Thoracic aorta (tissue), 1 donor: Measurements from ENCODE around the gene MORN5.

- RAMPAGE, long total RNA: no peak
These were observed 1.6 kb downstream of the GSN start for GRCh38 chr9:121269371-121270221.

DNA sequence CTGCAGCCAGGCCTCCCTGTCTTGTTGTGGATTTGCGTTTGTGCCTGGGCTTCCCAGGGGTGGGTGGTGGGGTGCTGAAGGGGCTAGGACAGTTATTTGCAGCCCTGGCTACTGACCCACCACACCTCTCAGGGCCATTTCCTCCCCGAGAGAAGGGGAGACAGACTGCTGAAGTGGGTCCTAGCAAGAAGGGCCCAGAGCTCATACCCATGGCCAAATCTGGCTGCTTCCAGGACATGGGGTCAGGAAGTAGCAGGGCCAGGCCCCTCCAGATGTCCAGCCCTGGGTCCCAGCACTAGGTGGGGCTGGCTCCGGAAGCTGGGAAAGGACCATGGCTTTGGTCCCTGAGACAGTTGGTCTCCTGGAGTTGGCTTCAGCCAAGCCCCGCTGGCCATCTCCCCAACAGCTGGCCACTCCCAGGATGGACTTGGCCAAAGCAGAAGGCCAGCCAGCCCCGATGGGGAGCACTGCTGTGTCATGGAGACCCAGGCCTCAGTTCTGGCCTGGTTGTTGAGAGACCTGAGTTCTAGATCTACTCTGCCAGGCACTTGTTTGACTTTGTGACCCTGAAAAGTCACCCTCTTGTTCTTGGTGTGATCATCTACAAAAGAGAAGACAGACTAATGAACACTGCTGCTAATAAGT is 26.4 kb downstream of the GSN start:
- RAMPAGE, long total RNA: no peak

GRCh38 chr9:121316861-121317288 is 48.9 kb downstream of the GSN start:
- RAMPAGE, long total RNA: start-site peak on the plus strand at chr9:121317084-121317119, 308 reads; start-site peak on the plus strand at chr9:121317175-121317179, 171 reads

DNA sequence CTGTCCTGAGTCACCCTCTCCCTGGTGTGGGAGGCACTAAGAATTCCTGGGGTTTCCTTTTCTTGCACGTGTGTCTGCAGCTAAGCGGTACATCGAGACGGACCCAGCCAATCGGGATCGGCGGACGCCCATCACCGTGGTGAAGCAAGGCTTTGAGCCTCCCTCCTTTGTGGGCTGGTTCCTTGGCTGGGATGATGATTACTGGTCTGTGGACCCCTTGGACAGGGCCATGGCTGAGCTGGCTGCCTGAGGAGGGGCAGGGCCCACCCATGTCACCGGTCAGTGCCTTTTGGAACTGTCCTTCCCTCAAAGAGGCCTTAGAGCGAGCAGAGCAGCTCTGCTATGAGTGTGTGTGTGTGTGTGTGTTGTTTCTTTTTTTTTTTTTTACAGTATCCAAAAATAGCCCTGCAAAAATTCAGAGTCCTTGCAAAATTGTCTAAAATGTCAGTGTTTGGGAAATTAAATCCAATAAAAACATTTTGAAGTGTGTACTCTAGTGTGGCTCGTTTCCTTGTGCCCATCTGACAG is 37.6 kb downstream of the STOM start:
- RAMPAGE, long total RNA: start-site peak on the plus strand centred at position 150 of the sequence, 119 bp wide, 610 reads

DNA sequence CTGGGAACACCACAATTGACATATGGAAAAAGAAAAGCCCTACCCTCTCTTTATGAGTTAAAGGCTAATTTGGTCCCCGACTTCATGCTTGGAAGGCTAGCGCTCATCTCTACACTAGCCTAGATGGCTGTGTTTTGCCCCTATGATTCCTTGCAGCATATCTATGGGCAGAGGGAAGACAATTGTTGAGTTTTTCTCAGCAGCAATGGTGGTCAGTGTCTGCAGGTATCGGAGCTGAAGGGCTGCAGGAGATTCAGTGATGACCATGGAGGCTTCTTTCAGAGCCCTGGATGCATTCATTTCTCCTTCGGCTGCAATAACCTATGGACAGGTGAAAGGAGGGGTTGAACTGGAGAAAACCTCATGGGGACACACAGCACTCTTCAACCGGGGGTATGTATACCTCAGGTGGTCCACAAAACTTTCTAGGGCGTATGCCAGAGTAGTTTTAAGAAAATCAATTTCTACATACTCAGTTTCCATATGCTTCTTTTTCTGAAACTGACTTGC is 28.9 kb downstream of the STOM start:
- RAMPAGE, long total RNA: no peak

- RAMPAGE, long total RNA: no peak
These were observed 16.4 kb downstream of the STOM start for GRCh38 chr9:121353553-121354063.

- RAMPAGE, long total RNA: no peak
These were observed 10.3 kb downstream of the STOM start for GRCh38 chr9:121359689-121360168.

DNA sequence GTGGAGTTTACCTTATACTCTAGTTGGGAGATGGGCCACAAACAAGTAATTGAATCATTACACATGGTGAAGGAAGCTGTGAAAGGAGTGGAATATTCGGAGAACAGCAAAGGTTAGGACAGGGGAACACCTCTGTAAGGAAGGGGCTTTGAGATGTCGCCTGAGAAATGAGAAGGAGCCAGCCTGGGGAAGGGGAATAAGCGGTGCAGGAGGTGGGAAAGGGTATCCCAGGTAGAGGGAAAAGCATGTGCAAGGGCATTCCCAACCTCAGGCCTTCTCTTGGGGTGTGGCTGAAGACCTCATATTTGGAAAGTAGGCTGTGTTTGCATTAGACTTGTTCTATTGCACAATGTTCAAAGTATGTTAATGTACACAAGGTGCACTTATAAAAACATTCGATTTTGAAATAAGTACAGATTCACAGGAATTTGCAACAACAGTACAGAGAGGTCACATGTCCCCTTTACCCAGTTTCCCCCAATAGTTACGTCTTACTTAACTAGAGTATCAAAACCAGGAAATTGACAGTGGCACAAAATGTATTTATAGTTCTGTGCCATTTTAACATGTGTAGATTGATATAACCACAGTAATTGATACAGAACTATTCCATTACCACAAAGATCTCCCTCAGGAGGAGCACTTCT is 2.4 kb upstream of the STOM start:
- RAMPAGE, long total RNA: no peak

GRCh38 chr9:121568364-121568724 is 68.7 kb upstream of the GGTA1 start:
- RAMPAGE, long total RNA: no peak

- RAMPAGE, long total RNA: no peak
These were observed 1.9 kb upstream of the DAB2IP start for GRCh38 chr9:121649300-121650084.

- RAMPAGE, long total RNA: no peak
These were observed 49.6 kb downstream of the DAB2IP start for GRCh38 chr9:121700700-121701672.

- RAMPAGE, long total RNA: no peak
These were observed 72.6 kb downstream of the DAB2IP start for GRCh38 chr9:121723934-121724550.

DNA sequence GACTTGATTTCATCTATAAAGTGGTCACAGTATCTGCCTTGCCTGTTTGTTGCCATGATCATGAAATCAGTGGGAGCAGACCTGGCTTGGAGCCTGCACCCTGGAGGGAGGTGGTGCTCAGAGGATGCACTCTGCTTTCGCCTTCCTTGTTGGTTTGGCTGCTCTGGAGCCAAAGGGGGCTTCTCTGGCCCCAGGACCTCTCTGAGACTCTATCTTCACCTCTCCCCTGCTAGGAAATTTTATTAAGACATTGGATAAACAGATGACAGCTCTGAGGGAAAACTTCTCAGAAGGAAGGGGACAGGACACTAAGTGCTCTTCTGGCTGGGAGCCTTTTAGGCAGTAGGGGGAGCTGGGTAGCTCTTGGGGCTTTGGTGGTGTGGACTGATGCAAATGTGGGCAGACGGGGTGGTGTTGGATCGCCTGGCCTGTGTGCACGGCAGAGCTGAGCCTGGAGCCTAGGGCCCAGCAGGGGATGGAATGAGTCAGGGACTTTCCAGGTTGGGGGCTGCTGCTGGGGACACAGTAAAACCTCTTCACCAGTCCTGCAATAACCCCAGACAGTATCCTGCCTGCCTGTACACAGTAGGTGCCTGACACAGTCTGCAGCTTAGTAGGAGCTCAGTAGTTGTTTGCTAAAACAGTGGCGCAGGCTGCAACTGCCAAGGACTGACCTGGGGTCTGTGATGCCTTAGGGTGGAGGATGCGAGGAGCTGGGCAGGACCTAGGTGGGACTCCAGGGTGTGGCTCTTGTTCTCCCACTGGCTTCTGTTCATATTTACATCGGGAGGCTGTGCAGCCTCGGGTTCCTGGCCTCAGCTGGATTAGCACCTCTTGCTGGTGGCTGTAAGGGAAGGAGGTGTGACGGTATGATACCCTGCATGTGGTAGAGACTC is 83.7 kb downstream of the DAB2IP start:
- RAMPAGE, long total RNA: no peak

GRCh38 chr9:121821926-121822671 is 170.7 kb downstream of the DAB2IP start:
- RAMPAGE, long total RNA: no peak

DNA sequence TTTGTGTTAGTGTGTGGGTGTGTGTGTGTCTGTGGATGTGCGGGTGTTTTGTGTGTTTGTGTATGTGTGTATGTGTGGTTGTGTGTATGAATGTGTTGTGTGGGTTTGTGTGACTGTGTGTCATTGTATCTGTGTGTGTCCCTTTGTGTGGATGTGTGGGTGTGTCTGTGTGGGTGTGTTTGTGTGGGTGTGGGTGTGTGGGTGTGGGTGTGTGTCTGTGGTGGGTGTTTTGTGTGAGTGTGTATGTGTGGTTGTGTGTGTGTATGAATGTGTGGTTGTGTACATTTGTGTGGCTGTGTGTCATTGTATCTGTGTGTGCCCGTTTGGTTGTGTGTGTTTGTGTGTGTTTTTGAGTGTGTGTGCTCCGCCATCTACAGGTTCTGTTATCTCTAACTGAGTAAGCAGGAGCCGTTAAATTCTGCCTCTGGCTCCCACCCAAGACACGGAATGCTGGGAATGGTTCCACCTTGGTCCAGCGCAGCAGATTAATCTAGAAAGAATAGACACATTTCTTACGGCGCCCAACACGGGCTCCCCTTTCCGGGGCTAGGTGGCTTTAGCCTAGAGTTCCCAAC is 197.3 kb downstream of the TTLL11 start:
- RAMPAGE, long total RNA: start-site peak on the minus strand centred at position 302 of the sequence, 135 bp wide, 8 reads

GRCh38 chr9:121945015-121945225 is 148.2 kb downstream of the TTLL11 start:
- RAMPAGE, long total RNA: no peak

- RAMPAGE, long total RNA: no peak
These were observed 146.7 kb downstream of the TTLL11 start for GRCh38 chr9:121946255-121947053.

- RAMPAGE, long total RNA: no peak
These were observed 62.0 kb downstream of the TTLL11 start for GRCh38 chr9:122031230-122031452.

- RAMPAGE, long total RNA: start-site peak on the minus strand at chr9:122159744-122159777, 95 reads
These were observed at the start of gene MORN5 for GRCh38 chr9:122159564-122160269. Gene MORN5, plus strand, starts transcription at chr9:122159908.

DNA sequence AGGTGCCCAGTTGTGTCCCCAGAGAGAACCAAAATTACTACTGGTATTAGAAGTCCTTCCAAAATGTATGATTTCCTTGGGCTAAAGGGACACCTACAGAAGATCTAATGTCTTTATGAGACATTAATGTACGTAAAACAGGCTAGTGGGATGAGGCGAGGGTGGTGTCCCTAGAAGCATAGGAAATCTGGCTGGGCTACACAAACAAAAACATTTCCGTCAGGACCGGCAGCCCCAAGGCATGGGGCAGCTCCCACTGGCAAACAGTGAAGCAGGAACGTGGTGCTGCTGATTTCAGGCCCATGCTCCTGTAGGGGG is 42.2 kb downstream of the MRRF start:
- RAMPAGE, long total RNA: no peak